Pulmonary lymph node (tissue), 1 donor: ENCODE data around the gene FOCAD.

DNA sequence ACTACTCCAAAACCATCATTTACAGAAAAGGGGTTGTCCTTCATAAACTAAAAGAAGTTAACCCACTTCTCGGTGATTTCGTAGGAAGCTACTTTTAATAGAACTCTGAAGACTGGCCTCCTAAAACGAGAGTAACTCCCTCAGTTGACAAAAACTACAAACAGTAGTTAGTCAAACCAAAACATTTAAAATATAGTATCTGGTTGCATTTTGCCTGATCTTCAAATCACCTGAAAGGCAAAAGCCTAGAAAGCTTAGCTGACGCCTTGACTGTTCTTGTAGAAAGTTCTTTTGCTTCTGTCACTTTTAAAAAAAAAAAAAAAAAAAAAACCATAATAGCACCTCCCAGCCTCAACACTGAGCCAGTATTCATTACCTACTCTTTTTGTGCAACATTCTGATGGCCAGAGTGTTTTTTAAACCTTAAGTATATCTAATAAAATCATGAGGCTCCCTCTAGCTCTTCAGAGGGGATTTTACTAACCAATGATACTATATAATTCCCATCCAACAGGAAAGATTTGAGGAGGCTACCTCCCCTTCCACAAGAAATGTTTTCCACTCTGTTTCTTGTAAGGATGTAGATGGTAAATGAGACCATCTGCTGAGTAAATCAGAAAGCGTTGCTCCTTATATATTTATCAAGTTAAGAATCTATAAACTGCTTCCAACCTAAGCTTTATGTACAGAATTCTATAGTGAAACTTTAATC is 4.0 kb downstream of the BNC2 start:
- PRO-cap = no peak

DNA sequence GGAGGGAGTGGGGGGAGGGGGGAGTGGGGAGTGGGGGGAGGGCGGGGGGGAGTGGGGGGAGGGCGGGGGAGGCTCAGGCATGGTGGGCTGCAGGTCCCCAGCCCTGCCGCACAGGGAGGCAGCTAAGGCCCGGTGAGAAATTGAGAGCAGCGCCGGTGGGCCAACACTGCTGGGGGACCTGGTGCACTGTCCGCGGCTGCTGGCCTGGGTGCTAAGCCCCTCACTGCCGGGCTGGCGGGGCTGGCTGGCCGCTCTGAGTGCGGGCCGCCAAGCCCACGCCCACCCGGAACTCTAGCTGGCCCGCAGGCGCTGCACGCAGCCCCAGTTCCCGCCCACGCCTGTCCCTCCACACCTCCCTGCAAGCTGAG is 160.0 kb downstream of the CNTLN start:
- PRO-cap = no peak

DNA sequence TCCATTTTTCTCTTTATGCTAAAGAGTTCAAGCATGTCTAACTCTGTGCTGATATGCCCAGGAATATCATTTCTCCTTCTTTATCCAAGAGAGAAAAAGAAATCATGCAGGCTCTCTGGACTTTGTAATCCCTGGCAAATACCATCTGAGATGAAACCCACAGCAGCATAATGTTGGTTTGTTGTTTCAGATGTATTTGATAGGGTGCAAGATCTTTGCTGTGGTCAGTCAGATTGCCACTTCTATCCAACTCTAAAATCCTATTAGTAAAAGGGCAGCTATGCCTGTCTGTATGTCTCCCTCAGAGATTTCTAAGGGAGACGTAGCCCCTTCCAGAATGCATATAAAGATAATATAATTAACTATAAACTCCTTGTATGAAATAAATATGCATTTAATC is 80.2 kb upstream of the SH3GL2 start:
- PRO-cap = no peak

GRCh38 chr9:18610691-18611534 is 137.0 kb downstream of the ADAMTSL1 start:
- PRO-cap = no peak

DNA sequence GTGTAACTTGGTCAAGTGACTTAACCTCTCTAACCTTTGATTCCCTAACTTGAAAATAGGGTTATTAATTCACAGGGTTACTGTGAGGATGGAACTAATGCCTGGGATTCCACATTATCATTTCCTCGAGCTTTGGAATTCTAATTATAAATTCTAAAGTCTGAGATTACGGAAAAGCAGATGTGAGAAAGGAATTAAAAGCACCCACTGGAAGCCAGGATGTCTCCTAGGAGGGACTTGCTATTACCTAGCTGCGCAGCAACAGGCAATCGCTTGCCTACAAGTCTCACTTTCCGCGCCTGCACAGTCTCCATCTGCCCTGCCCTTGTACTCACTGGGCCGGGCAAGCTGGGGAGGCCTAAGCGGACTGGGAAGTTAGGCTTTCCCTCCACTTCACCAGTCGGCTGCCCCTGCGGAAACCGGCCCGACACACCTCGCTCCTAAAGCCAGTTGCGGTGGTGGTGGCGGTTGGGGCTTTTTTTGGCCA is 501 bp upstream of the RRAGA start:
- PRO-cap = no peak

GRCh38 chr9:19120708-19121239 is 6.5 kb downstream of the PLIN2 start:
- PRO-cap = no peak

DNA sequence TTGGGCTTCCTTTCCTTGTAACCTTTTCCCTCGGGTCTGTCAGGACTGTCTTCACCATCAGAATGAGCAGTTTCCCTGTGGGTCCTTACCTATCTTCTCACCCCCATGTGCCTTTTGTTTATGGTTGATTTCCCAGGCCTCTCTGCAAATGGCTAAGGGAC is 20.6 kb upstream of the PLIN2 start:
- PRO-cap = no peak

DNA sequence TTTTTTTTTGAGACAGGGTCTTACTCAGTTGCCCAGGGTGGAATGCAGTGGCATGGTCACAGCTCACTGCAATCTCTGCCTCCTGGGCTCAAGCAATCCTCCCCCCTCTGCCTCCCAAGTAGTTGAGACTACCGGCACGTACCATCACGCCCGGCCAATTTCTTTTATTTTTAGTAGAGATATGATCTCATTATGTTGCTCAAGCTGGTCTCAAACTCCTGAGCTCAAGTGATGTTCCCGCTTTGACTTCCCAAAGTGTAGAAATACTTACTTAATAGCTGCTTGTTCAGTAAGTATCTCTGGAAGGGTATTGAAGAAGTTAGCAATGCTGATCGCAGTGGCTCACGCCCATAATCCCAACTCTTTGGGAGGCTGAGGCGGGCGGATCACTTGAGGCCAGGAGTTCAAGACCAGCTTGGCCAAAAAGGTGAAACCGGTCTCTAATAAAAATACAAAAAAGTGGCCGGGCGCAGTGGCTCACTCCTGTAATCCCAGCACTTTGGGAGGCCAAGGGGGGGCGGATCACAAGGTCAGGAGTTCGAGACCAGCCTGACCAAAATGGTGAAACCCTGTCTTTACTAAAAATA is 35.7 kb upstream of the PLIN2 start:
- PRO-cap = no peak

DNA sequence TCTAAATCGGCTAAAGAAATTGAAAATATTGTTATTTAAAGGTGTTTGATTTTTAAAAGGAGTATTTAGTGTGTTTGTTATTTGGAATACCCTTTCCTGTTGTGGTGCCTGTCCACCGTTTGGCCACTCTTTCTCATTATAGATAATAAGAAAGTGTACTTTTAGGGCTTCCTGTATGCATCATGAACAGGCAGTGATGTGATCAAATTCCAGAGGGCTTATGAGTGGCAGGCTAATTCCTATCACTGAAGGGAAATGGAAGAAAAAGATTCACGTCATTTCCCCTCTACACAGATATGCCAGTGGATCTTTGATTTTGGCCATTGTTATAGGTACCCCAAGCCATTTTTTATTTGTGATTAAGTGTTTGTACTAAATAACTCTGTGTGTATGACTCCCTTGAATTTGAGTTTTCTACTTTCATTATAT is 37.1 kb downstream of the RPS6 start:
- PRO-cap = no peak

DNA sequence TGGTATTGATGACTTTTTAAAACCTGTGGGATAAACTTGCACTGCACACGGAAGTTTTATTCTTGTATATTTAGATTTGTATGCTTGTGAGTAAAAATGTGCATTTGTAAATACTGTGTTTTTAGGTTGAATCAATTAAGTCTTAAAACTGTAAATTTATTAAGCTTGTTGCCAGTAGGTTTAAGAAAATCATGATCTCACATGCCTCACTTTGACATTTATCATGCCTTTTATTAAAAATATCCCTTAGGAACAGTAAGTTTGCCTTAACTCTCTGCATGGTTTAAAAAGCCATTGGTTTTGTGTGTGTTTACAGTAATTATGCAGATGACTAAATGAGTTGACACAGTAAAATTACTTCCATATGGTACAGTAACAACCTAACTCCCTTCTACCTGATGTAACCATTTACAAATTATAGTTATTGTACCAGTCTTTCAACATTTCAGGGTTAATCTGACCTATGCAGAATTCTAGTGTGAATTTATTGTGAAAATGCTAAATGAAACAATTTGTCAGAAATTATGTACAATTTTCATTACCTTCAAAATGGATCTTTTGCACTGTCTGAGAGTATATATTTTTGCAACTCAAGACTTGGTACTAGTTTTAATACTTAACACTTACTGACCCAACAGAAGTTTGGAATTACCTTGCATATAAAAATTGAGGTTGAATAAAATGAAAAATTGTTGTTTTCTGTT is 6.4 kb downstream of the RPS6 start:
- PRO-cap = no peak

GRCh38 chr9:19387150-19387637 is 7.2 kb upstream of the RPS6 start:
- PRO-cap = no peak

- PRO-cap = no peak
Observed at GRCh38 chr9:19404283-19404841, 4.4 kb upstream of the ACER2 start.

- PRO-cap = no peak
Observed at GRCh38 chr9:19925478-19926544, 137.0 kb upstream of the SLC24A2 start.

DNA sequence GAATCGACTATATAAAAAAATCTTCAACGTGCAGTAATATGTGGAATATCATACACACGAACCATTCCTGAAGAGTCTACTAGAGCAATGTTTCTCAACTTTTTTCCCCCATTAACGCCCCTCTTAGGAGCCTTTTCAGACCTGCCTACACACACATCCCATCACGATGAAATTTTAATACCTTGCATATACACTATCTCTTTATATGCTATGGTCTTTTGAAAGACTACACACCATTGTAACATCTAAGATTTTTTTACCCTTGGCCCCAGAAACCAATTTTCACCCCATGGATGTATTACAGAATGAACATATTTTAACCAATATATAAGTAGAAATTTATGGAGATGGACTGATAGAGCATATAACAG is 370.3 kb upstream of the SLC24A2 start:
- PRO-cap = no peak

DNA sequence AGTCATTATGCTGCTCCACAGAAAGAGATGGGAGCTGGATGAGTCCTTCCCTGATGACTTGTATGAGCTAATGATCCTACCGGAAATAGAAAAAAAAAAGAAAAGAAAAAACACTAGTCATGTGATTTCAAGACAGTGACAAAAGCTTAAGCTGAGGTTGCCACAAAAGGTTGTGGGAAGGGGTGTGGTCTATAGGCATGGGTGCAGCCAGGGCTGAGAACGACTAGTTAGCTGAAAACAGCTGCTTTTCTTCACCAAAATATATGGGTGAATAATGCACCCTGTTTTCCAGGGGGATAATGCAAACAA is 300.6 kb downstream of the MLLT3 start:
- PRO-cap = bidirectional peak, plus-strand start at position 175 of the sequence, minus-strand start at position 60 of the sequence

DNA sequence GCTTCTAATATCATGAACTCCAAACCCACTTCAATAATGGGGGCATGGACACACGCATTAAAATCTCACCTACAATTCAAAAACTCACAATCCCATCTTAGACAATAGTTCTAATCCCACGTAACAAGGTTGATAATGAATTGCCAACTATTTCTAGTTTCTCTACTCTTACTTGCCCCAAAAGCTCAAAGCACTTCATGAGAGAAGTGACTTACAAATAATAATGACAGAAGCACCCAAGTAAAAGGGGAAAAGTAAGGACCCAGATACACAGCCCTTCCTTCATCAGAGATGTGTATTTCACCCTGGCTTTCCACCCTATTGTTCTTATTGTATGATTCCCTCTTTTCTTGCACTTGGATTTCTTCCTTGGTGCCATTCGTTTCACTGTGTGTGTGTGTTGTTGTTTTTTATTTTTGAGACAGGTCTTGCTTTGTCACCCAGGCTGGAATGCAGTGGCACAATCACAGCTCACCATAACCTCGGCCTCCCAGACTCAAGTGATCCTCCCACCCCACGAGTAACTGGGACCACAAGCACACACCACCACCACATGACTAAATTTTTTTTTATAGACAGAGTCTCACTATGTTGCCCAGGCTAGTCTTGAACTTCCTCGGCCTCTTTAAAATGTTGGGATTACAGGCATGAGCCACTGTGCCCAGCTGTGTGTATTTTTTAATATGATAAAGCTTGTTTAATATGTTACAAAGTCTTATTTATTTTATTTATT is 72.1 kb downstream of the MLLT3 start:
- PRO-cap = no peak

DNA sequence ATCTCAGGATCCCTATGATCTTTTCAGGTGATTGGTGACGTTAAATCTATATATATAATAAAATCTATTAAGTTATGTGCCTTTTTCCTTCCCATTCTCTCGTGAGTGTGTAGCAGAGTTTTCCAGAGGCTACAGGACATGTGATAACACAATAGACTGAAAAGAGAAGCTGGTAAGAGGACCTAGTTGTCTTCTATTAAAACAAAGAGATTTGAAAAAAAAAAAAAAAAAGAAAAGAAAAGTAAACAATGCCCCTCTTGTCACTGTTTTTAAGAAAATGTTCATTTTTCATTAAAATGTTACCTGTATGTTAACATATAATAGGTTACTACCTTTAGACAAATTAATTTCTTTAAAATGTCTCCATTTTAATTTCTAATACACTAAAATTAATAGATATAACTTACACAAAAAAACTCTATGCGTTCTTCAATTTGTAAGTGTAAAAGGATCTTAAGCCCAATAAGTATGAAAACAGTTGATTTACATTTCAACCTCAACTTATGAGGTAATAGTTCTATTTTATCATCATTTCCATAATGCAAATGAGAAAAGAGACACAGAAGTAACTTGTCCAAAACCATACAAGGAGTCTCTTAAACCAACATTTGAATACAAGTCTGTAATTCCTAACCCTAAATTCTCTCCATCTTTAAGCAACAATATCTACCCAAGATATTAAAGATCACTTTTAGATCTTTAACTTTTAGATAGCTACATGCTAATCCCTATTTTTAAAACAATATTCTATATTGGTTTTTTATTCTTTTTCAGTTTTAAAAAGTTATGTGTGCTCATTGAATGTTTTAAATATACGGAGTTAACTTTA is 6.4 kb downstream of the MLLT3 start:
- PRO-cap = no peak

DNA sequence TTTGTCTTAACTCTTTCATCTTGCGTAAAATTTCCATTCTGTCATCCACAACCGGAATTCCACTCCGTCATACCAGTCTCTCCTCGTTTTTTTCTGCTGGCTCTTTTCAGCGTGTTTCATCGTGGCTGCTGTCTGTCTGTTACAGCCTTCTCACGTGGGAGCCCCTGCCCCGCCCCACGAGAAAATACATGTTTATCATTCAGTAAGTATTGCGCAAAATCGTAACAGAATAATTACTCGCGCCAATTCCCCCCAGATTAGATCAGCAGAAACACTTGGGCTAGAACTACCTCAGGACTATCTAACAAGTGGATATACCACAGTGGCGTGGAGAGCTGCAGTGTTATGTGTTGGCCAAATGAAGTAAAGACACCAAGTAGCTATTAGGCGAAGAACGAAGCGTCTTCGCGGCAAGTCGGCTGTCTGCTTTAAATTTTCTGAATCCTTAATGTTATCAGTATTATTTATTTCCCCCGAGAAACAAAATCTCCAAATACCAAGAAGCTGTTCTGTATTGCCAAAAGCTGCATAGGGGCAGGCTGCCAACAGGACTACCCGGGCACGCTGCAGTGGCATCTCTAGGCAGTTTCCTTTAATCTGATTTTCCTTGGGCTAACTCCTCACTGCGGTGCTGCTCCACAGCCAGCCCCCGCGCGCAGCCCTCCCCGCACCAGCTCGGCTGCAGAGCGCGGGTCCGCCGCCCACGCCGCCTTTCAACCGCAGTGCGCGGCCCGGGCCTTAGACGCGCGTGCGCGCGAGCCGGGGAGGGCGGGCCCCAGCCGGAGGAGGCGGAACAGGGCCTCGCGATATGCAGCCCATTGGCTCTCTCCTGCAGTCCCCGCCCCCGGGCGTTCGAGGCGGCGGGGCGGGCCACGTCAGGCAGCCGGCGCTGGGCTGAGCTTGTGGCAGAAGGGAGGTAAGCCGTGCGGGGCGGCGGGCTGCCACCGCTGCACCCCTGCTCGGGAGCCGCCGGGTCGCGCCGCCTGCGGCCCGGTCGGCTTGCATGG is at the start of gene FOCAD:
FOCAD (plus strand) TSS at position 882 of the 1,007 bp plus-strand sequence.
- PRO-cap = bidirectional peak, plus-strand start at position 260 of the sequence, minus-strand start at position 95 of the sequence; bidirectional peak, plus-strand start at position 908 of the sequence, minus-strand start at position 715 of the sequence

GRCh38 chr9:20684385-20685108 is 488 bp downstream of the FOCAD start:
- PRO-cap = unidirectional peak, minus-strand start at chr9:20684769

DNA sequence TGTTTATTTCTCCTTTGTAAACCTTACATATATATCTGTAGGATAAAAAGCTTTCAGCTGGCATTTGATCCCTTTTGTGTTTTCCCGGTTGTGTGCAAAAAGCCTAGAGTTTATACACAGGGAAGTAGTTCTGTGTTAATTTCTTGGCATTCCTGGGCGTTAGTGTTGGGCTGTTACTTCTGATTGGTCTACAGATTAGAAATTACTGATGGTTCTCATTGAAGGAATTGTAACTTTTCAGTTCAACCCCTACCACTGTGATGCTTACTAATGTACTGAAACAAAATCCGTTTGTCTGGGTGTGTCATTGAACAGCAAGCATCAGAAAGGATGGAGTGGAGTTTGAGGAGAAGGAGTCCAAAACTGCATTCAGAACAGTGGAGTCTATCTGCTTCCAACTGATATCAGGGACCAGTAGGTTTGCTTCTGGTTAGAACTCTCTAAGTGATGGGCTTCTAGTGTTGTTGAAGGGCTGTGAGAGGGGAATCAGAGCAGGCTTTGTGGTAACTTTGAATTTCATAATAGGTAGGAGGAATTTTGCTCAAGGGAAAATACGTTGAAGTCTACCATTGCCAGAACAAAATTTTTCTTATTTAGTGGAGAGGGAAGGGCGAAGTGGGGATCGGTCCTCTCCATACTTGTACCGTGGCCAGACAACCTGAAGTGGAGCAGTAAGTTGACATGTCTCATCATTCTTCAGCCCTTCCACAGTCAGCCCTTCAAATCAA is 109.4 kb downstream of the FOCAD start:
- PRO-cap = no peak